Type B pancreatic cell (in vitro differentiated cells): ENCODE measurements around a stretch of chr19.

DNA sequence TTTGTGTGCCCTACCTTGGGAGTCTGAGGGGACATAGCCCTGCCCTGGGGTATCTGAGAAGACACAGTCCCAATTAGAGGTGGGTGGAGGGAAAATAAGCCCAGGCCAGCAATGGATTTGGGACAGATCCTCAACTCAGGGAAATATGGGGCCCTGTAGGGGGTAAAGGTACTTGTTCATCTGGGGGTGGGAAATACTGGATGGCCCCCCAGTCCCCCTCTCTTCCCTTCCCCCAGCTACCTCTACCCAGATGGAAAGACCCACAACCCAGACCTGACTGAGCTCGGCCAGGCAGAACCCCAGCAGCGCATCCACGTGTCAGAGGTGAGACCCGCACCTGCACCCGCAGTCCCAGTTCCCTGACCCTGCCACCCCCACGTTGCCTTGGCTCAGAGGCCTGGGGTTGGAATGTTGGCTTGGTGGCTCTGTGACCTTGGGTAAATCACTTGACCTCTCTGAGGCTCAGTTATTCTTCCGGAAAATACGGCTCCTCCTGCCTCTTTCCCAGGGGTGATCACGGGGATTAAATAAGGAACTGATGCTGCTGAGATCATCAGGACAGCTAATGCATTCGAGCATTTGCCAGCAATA is 12.2 kb downstream of the CBLC start:
- PRO-cap, result no peak

DNA sequence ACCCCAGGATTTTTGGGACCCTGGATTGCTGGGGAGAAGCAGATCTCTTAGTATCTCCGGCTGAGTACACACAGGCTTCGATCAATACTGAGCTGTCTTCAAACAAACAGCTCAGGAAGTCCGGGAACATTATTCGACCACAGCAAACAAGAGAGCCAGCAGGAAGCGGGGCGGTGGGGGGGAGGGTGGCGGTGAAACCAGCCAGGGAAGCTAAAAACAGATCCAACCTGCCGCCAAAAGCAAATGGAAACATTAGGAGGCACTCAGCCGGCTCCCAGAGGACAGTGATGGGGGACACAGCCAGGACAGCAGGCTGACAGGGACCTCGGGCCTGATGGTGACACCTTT is 12.2 kb upstream of the BCAM start:
- PRO-cap, result no peak

GRCh38 chr19:44878135-44878963 is 12.7 kb upstream of the TOMM40 start:
- PRO-cap, result unidirectional peak, plus-strand start at chr19:44878415

DNA sequence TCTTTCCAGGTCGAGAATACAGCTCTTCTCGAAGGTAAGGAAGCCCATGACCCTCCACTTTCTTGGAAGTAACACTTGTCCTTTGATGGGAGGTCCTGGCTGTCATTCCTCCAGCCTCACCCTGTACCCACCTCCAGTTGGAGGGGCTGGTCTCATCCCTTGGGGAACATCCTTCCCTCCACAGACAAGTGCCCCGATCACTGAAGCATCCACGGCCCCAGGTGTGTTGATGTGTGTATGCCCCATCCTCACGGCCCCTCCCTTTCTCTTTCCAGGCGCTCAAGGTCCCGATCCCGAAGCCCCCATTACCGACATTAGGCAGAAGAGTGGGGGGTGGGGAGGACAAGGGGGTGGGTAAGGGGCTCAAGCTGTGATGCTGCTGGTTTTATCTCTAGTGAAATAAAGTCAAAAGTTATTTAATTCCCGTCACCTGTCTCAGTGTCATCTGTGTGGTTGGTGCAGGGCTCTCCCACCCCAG is 5.7 kb downstream of the ZNF296 start:
- PRO-cap, result no peak

DNA sequence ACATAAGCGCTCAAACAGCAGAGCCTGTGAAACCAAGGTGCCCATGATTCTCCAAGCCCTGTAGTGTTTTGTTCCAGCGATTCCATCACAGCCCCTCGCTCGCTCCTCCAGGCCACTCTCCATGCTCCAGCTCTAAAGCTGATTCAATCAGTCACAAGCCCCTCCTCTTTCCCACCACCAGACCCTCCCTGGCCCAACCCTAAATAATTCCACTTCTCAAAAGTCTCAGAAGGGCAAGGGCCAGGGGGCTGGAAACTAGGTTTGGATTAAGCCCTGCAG is 1.6 kb downstream of the ZNF296 start:
- PRO-cap, result no peak

DNA sequence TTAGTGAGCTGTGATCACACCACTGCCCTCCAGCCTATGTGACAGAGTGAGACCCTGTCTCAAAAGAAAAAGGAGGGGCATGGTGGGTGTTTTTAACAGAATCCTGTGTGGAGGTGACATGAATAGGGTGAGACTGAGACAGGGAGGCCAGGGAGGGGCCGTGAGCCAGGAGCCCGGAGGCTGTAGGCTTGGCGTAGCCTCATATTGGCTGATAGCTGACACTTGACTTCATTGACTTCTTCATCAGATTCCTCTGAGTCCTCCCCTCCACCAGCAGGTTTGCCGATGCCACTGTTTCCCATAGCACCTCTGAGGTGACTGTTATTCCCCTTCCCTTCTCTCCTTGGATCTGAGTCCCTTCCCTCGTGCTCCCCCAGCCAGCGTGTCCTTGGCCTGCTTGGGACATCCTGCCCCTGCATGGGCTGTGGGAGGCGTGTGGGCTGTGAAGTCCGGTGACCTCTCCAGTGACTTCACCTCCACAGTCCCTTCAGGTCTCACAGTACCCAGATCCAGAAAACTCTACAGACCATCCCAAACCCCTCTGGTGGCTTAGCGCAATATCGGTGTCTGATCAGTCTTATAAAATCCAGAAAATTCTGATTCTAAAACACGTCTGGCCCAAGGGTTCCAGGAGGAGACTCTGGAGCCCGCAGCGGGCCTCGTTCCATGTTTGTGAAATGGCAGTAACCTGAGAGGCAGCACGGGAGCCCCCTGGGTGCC is 8.8 kb downstream of the PPP1R37 start:
- PRO-cap, result no peak

DNA sequence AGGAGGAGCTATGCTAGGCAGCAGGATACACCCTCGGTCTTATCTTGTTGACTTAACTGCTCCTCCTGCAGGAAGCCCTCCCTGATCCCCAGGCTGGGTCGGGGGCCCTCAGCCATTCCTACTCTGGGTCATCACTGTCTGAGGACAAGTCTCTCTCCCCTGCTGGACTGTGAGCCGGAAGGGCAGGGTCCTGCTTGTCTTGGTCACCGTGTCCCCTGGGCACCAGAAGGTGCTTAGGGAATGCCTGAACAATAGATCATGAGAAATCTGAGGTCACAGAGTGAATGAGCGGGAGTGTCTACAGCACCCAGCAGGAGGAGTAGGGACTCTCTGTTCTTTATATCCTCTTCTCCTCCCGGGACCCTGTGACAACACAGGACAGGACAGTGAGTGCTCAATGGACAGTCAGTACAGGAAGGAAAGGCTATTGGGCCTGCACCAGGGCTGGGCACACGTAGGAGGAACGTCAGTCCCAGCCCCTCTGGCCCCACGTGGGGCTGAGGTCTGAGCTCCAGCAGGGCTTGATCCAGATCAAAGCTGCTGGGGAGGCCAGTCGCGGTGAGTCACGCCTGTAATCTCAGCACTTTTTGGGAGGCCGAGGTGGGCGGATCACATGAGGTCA is 6.5 kb downstream of the NKPD1 start:
- PRO-cap, result no peak

GRCh38 chr19:45211973-45212607 is 33.1 kb downstream of the EXOC3L2 start:
- PRO-cap, result no peak

DNA sequence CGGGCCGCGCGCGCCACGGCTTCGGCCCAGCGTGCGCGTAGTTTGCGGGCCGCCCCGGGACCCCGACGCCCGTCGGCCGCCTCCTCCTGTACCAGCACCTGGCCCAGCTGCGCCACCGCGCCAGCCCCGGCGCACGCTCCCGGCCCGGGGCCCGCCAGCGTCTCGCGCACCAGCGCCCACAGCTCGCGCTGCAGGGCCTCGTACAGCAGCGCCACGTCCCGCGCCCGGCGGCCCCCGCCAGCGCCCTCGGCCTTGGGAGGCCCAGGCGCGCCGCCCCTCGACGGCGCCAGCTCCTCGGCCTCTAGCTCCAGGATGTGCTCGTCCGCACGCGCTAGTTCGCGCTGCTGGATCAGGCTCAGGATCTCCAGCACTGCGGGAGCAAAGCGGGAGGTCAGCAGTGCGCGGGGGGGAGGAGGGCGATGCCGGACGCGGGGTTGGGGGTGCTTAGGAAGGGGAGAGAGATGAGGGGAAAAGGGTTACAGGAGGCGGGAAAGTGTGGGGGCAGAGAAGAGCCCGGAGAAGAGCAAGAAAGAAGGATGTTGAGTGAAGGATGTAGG is 10.7 kb downstream of the EXOC3L2 start:
- PRO-cap, result no peak

DNA sequence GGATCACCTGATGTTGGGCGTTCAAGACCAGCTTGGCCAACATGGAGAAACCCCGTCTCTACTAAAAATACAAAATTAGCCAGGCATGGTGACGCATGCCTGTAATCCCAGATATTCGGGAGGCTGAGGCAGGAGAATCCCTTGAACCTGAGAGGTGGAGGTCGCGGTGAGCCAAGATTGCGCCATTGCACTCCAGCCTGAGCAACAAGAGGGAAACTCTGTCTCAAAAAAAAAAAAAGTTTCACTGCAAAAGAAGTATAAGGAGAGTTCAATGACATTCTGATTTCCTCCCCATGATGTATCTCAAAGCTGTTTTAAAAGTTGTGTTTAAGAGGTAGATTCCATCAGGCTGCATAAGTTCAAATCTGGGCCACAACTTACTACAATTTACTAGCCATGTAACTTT is 10.6 kb downstream of the MARK4 start:
- PRO-cap, result no peak

GRCh38 chr19:45406221-45406528 is 269 bp upstream of the POLR1G start:
- PRO-cap, result bidirectional peak, plus-strand start at chr19:45406644, minus-strand start at chr19:45406343

- PRO-cap, result no peak
Measured at GRCh38 chr19:45431186-45431359, 7.4 kb upstream of the ERCC1 start.

DNA sequence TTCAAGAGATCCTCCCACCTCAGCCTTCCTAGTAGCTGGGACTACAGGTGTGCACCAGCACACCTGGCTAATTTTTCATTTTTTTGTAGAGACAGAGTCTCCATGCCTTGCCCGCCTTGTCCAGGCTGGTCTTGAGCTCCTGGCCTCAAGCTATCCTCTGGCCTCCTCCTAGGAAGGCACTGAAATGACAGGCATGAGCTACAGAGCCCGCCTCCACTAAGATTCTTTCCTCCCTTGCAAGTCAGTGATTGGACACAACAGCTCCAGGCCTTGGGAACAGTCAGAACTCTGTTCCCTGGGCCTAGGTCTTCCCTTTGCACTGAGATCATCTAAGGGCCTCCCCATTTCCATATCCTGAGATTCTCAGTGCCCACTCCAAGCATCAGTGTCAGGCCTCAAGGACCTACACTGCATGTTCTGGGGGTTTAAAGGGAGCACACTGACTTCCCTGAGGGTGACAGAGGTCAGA is 17.1 kb upstream of the ERCC1 start:
- PRO-cap, result no peak

DNA sequence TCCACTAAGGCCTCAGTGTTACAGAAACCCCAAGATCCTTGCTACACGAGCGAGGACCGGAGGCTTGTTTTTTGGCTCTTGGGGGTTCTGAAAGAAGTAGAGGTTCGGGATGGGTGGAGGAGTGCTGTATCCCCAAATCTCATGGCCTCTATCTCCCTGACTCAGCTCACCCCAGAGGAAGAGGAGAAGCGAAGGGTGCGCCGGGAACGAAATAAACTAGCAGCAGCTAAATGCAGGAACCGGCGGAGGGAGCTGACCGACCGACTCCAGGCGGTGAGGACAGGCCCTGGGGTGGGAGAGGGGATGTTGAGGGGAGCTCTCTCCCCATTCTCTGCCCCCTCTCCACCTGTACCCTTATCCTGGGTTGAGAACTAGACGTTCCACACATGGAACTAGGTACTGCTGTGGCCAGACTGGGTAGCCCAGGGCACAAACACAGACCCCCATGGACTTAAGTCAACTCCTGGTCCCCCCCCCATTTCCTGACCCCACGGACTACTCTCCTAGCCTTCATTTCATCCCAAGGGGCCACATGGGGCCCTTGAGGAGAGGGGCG is 3.3 kb downstream of the FOSB start:
- PRO-cap, result unidirectional peak, plus-strand start at position 102 of the sequence

- PRO-cap, result no peak
Measured at GRCh38 chr19:45475057-45475474, 7.3 kb downstream of the FOSB start.

GRCh38 chr19:45523230-45523417 is 15.8 kb downstream of the VASP start:
- PRO-cap, result no peak

- PRO-cap, result unidirectional peak, plus-strand start at chr19:45528917
Measured at GRCh38 chr19:45528680-45529446, 21.6 kb downstream of the VASP start.

- PRO-cap, result no peak
Measured at GRCh38 chr19:45532177-45532784, 25.0 kb downstream of the VASP start.

GRCh38 chr19:45589929-45590536 is 5.4 kb upstream of the OPA3 start:
- PRO-cap, result no peak

DNA sequence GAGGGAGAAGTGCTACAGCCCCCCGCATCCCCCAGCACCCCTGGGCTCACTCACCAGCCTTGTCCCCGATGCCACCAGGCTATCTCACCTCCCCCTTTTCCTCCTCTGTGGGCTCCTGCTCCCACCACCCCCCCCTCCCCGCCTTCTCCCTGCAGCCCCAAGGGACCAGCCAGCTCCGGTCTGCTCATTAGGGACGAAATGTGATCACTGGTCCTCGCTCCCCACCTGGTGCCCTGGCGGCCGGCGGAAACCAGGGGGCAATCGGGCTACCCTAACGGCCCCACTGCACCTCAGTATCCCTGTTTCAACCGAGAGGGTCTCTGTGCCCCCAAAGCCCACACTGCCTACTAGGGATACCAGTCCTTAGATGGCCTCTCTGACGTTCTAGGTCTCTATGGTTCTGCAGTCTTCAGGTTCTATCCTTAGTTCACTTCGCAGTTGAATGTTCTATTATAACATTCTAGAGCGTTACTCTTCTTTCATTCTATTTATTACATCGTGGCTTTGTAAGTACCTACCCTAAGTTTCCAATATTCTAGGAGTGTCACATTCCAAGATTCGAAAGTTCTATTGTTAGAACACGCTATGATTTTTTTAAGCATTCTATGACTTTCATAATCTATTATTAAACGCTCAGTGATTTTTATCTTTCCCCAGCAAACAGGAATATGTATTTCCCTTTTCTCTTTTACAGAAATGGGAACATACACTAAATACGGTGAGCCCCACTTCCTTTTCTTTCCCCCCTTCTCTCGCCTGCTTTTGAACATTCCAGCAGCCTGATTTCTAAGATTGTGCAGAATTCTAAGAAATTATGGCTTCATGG is 2.5 kb downstream of the GPR4 start:
- PRO-cap, result no peak